Subcutaneous preadipocyte (primary cell): ENCODE data around the genes TMPO and ANKS1B.

DNA sequence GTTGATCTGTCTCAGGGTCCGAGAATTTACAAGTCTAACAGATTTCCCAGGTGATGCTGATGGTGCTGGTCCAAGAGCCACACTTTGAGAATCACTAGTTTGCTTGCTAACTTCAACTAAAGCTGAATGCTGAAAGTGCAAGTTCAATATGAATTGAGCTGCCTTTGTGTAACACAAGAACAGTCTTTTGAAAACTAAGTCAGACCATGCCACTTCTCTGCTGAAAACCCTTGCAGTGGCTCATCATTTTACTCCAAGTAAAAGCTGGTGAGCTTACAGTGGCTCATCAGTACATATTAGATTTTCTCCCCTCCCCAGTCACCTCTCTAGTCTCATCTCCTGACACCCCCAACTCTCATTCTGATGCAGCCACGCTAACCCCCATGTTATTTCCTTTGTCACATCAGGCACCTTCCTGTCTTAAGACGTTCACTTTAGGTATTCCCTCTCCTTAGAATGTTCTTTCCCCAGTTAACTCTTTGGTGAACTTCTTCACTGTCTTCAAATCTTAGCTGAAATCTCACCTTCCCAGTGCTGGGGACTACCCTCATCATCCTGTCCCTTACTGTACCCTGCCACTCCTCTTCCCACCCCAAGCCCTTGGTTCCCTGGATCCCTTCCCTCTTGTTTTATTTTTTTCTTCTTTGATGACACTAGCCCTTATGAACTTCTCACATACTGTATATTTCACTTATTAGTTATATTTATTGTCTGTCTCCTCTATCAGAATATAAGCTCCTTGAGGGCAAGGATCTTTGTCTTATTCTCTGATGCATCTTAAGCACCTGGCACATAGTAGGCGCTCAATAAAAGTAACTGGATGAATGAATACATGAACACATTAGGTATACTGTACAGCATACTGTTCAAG is 83.4 kb downstream of the NTN4 start:
- CAGE, long polyA plus RNA = no peak

- CAGE, long polyA plus RNA = no peak
Observed at GRCh38 chr12:95772574-95773173, 17.9 kb downstream of the NTN4 start.

DNA sequence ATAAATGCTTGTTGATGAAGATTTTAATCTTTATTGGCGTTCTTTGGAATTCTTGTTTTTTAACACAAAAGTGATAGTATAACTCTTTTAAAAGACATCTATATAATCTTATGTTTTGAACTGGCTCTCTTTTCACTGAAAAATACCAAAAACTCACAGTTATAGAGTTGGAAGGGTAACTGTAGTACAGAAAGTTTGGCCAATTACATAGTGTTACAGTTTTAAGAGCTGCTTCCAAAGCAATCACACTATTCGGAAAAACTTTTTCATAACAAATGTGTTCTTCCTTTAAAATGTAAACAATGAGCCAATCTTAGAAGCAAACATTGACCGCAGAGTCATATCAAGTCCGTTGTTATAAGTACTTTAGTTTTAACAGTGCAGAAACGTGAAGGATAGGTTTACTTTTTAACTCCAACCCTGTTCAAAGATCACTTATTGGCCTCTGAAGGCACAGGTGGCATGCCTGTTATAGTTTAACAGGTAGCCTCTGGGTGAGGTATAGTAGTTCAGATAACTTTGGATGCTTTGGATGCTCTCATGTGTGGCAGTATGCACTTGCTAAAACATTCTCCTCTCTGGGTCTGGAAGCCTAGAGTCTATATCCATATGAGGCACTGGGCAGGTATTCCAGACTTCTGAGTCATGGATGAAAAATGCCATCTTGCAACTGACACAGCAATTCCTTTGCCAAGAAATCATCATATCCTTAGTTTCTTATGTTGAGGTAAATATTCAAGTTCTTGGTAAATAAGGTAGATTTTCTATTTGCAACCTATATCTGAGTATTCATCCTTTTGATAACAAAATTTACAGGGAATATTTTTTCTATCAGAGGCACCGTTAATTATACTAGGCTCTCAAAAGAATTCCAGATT is 12.2 kb upstream of the NTN4 start:
- CAGE, long polyA plus RNA = no peak

DNA sequence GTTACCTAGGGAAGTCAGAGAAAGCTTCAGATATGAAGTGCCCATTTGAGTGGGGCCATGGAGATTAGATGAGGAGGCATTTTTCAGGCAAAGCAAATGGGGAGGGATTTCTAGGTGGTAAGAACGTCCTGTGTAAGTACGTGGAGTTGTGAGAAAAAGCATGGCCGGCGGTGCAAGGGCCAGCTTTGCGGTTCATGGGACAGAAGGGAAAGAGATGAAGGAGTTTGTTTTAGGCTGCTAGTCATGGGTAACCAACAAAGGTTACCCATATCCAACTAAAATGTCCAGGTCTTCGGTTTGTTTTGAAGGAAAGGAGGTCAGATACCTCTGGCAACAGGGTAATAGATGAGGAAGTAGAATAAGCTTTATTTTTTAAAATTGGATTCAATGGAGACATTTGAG is 10.1 kb upstream of the SNRPF start:
- CAGE, long polyA plus RNA = no peak

DNA sequence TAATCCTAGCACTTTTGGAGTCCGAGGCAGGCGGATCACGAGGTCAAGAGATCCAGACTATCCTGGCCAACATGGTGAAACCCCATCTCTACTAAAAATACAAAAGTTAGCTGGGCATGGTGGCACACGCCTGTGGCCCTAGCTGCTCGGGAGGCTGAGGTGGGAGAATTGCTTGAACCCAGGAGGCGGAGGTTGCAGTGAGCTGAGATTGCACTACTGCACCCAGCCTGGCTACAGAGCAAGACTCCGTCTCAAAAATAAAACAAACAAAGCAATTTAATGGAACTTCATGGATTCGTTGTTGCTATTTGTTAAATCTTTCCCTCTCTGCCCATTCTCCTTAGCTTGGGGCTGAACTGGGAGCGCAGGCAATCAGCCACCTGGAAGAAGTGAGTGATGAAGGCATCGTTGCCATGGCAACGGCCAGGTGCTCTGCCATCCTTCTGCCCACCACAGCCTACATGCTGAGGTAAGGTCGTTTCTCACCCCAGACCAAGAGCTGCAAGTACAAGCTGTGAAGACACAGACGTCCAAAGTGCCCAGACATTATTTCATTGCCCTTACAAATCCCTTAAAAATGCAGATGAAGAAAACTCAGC is 19.0 kb downstream of the AMDHD1 start:
- CAGE, long polyA plus RNA = no peak

GRCh38 chr12:96070529-96071404 is 35.4 kb upstream of the LTA4H start:
- CAGE, long polyA plus RNA = no peak

DNA sequence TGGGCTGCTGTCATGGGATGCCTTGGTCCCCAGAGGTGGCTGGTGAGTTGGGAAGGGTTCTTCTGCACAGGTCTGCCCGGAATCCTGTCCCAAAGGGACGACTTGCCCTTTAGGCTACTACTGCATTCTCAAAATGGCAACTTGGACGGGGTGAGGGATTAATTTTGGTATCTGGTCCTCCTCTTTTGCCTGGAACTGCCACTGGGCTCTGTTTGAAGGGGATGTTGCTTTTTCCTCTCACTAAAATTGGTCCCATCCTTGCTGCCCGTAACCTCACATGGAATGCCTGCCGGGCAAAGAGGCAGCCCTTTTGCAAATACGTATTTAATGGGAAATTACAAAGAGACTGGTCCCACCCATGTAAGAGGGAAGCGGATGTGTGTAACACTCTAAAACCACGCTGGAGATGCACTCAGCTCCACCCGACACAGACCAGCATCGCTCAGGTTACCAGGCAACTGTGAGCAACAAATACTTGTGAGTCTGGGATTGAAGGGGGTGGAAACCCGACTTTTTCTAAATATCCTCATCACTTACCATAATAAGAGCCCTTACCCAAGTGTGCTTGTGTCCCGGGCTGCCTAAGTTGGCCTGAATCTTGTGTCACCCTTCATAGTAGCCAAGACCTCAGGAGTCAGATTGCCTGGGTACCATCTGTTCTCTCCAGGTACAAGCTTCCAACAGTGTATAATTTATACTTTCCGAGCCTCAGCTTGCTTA is 47.6 kb downstream of the ELK3 start:
- CAGE, long polyA plus RNA = no peak

DNA sequence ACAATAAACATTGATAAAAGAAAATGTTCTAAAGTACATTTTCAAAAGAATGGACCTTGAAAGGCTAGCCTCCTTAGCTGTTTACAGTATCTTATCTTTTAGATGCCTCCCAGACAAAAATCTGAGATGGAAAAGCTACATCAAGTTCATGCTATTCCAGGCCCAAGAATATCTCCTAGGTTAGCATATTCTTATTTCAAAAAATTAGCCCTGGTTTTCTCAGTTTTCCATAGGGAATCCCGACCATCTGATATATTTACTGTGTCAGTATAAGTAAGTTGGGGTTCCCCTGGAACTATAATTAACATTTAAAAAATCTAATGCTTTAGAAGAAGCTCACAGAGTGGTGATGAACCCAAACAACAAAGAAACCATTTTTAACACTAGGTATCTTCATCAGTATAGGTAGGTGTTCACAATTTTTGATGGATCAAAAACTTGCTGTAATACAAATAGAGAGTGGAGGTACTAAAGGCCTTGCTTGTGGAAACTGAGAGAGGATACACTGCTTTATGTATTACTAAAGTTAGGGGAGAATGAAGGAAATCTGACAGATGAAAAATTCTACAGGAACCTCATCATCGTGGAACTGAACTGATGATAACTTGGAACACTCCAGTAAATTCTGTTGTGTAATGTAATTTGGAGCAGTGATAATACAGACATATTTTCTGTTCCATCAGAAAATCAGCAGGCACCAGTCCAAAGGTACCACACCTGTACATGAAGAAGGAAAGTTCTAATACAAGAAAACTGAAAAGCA is 73.8 kb downstream of the ELK3 start:
- CAGE, long polyA plus RNA = no peak

DNA sequence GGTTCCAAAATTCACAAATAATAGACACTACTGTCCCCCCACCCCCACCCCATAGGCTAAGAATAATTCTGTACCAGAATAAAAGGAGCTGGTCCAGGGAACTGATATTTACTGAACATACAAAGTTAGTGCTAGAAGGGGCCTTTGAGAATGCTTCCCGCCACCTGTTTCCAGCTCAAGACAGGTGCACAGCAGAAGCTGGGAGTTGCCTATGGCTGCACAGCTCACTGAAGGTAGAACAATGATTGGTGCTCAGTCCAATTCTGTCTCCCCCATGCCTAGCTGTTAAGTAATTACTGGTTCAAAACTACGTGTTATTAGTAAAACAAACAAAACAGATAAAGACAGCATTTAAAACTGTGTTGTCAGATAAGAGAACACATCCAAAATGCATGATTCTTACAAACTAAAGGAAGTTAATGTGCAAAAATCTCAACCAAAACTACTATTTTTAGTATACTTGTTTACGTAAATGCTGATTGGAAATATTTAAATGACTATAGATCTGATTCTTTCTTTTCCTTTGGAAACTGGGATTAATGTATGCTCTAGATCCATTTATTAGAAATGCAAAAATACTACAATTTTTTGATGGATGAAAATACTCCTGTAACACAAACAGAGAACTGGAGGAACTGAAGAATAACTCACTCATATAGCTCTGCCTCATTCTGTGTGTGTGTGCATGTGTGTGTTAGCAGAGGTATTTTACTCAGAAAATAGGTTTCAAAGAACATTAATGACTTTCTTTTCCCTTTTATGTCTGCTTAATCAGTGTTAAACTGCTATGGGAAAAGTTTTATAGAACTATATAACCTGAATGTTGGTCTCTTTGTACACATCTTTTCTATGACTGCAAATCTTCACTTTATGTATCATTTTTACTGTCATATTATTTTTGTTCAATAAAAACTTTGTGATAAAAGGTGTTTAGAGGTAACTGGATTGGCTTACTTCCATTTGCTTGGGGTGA is 75.0 kb downstream of the ELK3 start:
- CAGE, long polyA plus RNA = no peak

- CAGE, long polyA plus RNA = no peak
Observed at GRCh38 chr12:96330057-96330685, 70.1 kb downstream of the CDK17 start.

DNA sequence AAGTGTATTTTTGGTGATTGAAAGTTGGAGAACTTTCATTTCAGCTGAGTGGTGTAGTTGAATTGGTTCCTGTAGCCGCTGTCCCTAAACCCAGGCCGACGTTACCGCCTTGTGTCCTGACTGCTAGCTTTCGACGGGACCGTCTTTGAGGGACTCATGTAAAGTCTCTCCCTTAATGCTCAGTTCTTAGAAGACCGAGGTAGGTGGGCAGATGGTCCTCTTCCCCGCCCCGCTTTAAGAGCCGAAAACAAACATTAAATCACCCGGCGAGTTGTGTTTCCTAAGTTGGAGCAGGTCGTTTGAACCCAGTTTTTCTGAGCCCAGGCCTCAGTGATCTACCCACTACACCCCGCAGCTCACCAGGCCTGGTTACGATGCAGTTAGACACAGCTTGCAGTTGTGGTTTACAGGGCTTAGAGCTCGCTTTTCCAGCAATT is 619 bp downstream of the NEDD1 start:
- CAGE, long polyA plus RNA = no peak

DNA sequence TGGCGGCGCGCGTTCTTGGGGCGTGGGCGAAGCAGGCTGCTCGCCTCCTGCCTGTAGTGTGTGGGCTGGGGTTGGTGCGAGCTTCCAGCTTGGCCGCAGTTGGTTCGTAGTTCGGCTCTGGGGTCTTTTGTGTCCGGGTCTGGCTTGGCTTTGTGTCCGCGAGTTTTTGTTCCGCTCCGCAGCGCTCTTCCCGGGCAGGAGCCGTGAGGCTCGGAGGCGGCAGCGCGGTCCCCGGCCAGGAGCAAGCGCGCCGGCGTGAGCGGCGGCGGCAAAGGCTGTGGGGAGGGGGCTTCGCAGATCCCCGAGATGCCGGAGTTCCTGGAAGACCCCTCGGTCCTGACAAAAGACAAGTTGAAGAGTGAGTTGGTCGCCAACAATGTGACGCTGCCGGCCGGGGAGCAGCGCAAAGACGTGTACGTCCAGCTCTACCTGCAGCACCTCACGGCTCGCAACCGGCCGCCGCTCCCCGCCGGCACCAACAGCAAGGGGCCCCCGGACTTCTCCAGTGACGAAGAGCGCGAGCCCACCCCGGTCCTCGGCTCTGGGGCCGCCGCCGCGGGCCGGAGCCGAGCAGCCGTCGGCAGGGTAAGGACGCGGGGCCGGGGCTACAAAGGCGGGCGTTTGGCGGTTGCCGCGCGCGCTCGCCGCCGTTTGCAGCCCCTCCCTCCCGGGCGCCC is at the start of gene TMPO:
TMPO (plus strand) TSS at position 29 of the 677 bp plus-strand sequence.
- CAGE, long polyA plus RNA = no peak

- CAGE, long polyA plus RNA = no peak
Observed at GRCh38 chr12:99059784-99060247, 414.7 kb downstream of the APAF1 start.

DNA sequence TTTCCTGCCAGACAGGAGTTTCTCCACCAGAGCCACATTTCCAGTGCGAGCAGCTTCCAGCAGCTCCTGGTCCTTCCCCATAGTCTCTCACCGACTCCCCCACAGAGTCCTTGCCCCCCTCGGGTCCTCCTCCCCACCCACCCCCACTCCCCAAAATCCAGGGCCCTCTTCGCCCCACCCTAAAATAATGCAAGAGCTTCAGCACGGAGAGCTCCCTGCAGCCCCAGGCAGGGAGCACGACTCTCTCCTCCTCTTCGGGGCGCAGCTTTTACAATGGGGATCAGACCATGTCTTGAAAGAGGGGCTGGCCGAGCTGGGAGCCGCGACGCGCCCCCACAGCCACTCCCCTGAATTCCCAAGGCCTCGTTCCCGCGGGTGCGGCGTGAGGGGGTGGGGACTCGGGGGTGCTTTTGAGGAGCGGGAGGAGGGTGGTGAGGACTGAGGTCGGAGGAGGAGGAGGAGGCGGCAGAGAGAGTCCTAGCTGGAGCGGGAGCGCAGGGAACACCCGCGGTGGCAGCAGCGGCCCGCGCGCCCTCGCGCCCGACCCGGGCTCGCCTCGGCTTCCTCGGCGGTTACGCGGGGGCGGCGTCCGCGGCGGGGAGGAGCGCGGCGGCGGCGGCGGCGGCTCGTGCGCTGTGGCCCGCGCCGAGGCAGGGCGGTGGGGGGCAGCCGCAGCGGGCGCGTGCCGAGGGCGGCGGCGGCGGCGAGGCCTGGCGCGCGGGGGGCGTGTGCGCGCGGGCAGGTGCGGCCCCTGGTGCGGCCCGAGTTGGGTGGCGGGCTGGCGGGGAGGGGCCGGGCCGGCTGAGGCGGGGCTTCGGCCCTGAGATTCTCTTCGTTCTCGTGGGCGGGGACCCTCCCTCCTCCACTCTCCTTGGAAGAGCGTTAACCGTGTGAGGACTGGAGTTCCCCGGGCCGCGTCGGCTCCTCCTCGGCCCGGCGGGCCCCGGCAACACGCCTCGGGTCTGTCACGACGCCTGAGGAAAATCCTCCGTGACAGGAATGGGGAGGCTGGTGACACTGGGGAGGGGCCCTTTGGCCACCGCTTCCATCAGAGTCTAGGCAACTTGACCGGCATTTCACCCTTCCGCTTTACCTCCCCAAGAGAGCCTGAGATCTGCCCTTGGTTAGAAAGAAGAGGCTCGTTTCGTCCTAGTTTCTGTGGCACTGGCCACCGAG is at the start of gene ANKS1B:
ANKS1B (minus strand) TSS at position 780 of the 1,176 bp plus-strand sequence.
- CAGE, long polyA plus RNA = no peak

- CAGE, long polyA plus RNA = no peak
Observed at GRCh38 chr12:100136915-100137533, 5.7 kb downstream of the BLTP3B start.

DNA sequence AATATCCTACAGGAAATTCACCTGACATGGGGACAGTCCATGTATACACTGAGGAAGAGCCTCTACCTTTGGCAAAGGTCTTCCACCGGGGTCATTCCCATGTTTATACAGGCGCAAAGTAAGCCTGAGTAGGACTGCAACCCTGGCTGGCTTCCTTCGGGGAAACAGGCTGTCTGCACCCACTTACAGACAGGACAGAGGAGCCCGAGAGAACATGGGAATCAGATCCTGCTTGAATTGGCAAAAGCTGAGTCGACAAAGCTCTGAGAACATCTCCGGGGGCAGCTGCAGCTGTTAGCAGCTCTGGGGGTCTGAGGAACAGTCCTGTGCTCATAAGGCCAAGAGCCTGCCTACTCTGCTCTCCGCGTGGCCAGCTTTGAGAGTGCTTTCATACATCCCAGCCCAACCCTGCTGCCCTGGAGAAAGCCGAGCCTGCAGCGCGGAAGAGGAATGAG is 2.8 kb upstream of the ACTR6 start:
- CAGE, long polyA plus RNA = no peak

DNA sequence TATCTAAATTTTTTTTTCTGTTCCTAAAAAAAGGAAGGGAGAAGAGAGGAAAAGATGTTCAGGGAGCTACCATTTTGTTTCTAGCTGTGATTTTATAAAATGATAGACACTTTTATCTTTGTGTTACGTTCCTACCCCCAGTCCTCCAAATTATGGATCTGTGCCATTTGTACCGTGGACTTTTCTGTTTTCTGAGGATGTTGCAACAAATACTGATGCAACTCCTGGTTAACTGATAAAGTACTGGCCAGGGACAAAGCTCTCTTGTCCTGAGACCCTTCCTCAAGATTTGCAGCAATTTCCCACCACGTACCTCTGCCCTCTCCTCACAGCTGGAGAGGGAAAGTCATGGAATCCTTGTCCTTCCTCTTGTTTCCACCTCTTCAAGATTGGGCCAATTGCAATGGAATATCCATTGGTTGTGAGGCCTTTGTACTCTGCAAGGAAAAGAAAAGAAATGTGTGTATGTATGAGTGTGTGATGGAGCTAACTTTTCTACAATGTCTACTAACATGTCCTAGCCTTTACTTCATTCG is 1.6 kb downstream of the NR1H4 start:
- CAGE, long polyA plus RNA = no peak

DNA sequence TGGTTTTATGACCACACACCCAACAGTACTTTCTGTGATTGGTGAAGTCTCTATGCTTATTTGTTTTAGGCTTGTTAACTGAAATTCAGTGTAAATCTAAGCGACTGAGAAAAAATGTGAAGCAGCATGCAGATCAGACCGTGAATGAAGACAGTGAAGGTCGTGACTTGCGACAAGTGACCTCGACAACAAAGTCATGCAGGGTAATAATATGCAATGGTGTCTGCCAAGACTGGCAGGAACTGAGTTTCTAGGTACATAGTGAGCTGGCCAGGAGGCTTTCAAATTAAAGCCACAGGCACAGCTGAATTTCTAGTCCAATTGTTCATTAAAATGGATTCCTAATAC is 38.7 kb upstream of the GAS2L3 start:
- CAGE, long polyA plus RNA = no peak

DNA sequence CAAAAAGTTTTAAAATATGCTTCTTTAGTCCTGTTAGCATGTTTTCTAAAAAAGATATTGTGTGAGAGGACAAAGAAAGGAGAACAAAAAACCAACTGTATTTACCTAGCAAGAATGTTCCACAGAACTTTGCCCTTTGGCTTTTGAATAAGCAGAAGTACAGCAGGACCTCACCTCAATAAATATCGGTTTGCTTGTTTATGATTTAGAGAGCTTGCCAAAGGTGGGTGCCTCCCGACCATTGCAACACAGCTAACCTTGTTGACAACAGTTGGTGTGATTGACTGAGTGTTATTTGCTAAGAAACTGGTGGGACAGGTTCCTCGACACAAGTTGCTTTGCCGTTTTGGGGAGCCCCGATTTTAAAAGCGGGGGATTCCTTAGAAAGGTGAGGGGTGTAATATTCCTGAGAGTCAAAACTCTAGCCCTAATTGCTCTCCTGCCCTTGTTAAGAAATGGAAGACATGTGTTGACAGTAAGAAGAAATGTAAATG is 13.6 kb downstream of the MYBPC1 start:
- CAGE, long polyA plus RNA = no peak

DNA sequence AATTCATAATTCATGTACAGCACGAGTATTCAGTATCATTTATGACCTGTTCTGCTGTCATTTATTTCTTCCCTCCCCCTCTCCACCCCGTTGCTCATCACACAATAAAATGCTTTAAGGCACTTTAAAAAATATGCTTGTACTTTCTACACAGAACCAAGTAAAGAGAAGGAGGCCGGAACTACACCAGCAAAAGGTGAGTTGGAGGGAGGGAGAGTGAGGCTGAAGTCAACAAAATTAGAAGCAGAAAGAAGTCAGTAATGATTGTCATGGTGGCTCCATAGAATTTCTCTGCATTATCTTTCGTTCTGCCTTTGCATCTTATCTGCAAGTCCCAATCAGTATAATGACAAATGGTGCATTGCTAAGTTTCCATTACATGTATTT is 22.3 kb downstream of the MYBPC1 start:
- CAGE, long polyA plus RNA = no peak